GM23338 (cell line): ENCODE data around the genes ZNF718, IDUA and UVSSA.

DNA sequence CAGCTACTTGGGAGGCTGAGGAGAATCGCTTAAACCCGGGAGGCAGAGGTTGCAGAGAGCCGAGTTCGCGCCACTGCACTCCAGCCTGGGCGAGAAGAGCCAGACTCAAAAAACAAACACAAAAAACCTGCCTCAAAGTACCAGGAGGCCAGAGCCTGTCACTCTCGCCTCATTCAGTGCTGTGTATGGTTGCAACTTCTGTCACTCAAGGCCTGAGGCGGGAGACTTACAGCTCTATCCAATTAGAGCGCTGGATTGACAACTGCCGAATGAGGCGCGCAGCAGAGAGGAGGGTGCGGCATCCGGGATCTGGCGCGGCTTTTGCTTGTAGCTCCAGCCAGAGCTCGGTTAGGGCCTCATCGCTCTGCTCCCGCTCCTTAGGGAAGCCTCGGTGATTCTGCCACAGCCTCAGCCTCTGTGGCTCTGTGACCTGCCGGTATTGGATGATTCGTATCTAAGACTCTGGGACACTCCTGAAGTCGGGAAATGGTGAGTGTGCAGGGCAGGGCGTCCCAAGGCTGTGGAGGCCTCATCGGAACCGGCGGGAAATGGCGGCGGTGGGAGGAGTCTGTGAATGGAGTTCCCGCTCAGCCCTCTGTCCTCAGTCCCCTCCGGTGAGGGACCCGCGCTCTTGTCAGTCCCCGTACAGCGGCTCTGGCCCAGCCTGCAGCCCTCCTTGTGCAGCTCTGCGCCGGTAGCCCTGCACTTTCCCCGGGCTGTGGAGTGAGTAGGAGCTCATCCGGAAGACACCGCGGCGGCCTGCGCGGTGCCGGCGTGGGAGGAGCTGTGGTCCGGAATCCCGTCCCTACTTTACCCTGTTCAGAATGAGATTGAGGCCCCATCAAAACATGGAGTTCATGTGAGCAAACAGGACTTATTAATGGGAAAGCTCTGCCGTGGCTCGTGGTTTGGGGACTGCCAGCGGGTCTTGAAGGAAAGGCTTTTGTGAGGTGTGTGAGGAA lies at the start of gene ZNF718:
Gene ZNF718, plus strand, starts transcription at position 317 of the 962 bp plus-strand sequence.
- PRO-cap = bidirectional peak, plus-strand start at position 284 of the sequence, minus-strand start at position 107 of the sequence; bidirectional peak, plus-strand start at position 604 of the sequence, minus-strand start at position 549 of the sequence; bidirectional peak, plus-strand start at position 705 of the sequence, minus-strand start at position 788 of the sequence
- RAMPAGE, long total RNA = no peak

DNA sequence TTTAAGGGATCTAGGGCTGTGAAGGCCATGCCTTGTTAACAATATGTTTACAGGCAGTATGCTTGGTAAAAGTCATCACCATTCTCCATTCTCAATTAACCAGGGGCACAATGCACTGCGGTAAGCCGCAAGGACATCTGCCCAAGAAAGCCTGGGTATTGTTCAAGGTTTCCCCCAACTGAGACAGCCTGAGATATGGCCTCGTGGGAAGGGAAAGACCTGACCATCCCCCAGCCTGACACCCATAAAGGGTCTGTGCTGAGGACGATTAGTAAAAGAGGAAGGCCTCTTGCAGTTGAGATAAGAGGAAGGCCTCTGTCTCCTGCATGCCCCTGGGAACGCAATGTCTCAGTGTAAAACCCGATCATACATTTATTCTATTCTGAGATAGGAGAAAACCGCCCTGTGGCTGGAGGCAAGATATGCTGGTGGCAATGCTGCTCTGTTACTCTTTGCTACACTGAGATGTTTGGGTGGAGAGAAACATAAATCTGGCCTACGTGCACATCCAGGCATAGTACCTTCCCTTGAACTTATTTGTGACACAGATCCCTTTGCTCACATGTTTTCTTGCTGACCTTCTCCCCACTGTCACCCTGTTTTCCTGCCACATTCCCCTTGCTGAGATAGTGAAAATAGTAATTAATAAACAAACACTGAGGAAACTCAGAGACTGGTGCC lies 63.8 kb downstream of the ZNF732 start:
- PRO-cap = no peak
- RAMPAGE, long total RNA = no peak

GRCh38 chr4:435359-435937 lies 63.5 kb downstream of the ZNF721 start:
- PRO-cap = no peak
- RAMPAGE, long total RNA = no peak

DNA sequence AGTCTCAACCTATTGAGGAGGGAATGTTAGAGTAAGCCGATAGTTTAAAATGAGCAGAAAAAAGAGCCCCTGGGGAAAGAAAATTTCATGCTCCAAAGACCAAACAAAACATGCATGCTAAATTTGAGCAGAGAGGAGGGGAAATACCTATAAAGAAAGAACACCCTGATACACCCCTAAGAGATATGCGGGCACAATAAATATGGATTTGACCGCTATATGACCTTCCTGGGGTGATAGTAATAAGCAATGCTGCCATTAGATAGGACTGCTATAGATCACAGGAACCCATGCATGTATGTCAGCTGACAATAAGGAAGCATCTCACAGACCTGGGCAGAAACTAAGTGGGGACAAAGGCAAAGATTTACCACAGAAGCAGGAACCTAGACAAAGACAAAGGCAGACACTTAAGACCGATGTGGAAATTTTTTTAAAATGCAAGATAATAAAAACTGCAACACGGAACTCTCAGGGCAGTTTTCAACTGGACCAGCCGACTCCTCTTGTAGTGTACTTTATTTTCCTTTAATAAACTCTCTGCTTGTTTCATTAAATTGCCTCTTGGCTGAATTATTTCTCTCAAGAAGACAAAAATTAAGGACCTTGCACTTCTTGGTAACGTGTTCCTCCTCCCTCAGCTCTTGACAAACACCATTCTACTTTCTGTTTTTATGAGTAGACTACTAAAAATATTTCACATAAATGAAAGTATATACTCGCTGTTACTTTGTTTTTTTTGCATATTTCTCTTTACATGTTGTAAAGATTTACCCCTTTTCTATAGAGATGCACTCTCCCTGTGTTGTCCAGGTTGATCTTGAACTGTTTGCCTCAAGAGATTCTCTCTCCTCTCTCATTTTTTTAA lies 21.1 kb downstream of the ZNF721 start:
- PRO-cap = no peak
- RAMPAGE, long total RNA = no peak

DNA sequence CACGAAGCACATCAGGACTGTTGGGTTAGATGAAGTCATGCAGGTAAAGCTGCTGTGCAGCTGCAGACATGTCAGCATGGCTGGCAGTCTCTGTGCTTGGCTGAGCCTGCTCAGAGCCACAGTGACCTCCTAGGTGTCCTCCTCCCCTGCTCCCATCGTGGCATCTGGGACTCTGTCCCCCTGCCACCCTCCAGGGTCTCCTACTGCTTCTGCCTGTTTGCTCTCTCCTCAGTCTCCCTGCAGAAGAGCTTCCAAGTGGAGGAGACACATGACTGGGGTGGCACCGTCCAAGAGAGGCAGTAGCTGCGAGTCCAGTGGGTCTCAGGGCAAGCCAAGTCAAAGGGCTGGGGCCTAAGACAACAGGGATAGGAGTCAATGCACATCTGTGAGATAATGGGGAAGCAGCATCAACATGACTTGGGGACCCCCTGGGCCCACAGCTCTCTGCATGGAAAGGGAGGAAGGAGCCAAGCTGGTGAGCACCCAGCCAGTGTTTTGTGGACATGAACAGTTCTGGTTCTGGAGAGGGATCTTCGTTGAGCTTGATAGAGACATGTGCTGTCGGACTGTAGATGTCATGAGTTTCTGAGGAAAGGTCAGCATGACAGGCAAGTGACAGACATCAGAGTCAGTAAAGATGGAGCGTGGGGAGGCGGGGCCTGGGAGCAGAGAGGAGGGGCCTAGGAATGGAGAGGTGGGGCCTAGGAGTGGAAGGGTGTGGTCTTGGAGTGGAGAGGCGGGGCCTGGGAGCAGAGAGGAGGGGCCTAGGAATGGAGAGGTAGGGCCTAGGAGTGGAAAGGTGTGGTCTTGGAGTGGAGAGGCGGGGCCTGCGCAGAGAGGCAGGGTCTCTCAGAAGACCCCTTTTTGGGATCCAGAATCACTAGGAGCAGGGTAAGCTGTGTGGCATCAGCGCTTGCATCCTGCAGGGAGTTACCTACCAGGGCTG lies 33.5 kb downstream of the PIGG start:
- PRO-cap = no peak
- RAMPAGE, long total RNA = no peak

GRCh38 chr4:673188-674023 lies 670 bp downstream of the ATP5ME start:
- PRO-cap = bidirectional peak, plus-strand start at chr4:673573, minus-strand start at chr4:673524; bidirectional peak, plus-strand start at chr4:673910, minus-strand start at chr4:673847
- RAMPAGE, long total RNA = no peak

- PRO-cap = no peak
- RAMPAGE, long total RNA = no peak
These were observed 5.3 kb downstream of the MYL5 start for GRCh38 chr4:679658-680069.

- PRO-cap = no peak
- RAMPAGE, long total RNA = no peak
These were observed 18.2 kb downstream of the PCGF3 start for GRCh38 chr4:723563-724445.

GRCh38 chr4:737735-738142 lies 32.1 kb downstream of the PCGF3 start:
- PRO-cap = no peak
- RAMPAGE, long total RNA = no peak

GRCh38 chr4:978976-979708 lies 5.8 kb upstream of the DGKQ start:
- PRO-cap = unidirectional peak, minus-strand start at chr4:979594
- RAMPAGE, long total RNA = no peak

GRCh38 chr4:985052-985555 lies 1.7 kb upstream of the IDUA start:
- PRO-cap = bidirectional peak, plus-strand start at chr4:985351, minus-strand start at chr4:985261
- RAMPAGE, long total RNA = no peak

DNA sequence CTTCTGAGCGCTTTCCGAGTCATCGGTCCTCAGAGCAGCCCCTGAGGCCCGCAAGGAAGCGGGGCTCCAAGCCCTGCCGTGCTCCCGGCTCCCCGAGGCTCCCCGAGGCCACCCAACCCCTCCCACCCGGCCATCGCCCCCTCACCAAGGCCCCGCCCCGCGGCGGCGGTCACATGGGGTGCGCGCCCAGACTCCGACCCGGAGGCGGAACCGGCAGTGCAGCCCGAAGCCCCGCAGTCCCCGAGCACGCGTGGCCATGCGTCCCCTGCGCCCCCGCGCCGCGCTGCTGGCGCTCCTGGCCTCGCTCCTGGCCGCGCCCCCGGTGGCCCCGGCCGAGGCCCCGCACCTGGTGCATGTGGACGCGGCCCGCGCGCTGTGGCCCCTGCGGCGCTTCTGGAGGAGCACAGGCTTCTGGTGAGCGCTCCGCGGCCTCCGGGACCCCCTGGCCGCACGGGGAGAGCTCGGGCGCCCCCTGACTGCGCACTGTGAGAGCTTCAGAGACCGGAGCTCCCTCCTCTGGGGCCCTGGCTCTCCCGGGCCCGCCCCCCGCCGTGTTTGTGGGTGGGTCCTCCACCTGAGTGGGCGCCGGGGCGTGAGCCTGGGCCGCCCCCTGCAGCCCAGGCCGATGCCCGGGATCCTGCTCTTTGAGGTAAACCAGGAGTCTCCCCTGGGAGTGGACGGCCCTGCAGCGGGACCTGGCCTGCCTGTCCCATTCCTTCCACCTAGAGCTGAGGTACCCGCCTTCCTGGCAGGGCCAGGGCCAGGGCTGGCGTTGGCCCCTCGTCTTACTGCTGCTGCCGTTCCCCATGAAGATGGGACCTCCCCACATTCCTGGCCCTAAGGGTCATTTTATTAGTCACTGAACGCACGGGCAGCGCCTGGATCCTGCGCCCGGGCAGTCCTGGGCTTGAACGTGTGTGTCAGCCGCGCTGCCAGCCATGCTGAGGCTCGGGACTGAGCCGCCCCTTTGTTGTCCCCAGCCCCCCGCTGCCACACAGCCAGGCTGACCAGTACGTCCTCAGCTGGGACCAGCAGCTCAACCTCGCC lies at the start of gene IDUA:
Gene IDUA, plus strand, starts transcription at position 216 of the 1,047 bp plus-strand sequence.
- PRO-cap = bidirectional peak, plus-strand start at position 189 of the sequence, minus-strand start at position 107 of the sequence
- RAMPAGE, long total RNA = no peak

- PRO-cap = no peak
- RAMPAGE, long total RNA = no peak
These were observed 24.0 kb downstream of the FGFRL1 start for GRCh38 chr4:1035307-1035922.

DNA sequence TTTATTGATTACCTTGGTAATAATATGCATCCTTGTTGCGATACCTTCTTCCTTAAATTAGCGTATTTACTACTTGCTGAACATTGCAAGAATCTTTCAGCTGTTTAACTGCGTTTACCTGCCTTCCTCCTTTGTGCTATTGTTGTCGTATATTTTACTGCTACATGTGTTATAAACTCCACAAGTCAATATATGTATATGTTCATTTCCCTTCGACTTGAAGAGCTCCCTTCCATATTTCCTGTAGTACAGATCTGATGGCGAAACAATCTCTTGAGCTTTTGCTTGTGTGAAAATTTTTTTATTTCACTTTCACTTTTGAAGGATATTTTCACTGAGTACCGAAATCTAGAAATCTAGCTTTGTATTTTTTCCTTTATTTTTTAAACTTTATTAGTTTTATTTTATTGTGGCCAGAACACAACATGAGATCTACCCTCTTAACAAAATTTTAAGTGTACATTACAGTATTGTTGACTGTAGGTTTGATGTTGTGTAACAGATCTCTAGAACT lies 24.0 kb upstream of the RNF212 start:
- PRO-cap = no peak
- RAMPAGE, long total RNA = no peak

- PRO-cap = no peak
- RAMPAGE, long total RNA = no peak
These were observed 959 bp downstream of the SPON2 start for GRCh38 chr4:1171016-1172231.

GRCh38 chr4:1227459-1228659 lies 21.1 kb downstream of the CTBP1 start:
- PRO-cap = no peak
- RAMPAGE, long total RNA = no peak

- PRO-cap = no peak
- RAMPAGE, long total RNA = no peak
These were observed 3.8 kb downstream of the CTBP1 start for GRCh38 chr4:1245001-1245733.

- PRO-cap = bidirectional peak, plus-strand start at chr4:1347248, minus-strand start at chr4:1346719; bidirectional peak, plus-strand start at chr4:1347745, minus-strand start at chr4:1347758
- RAMPAGE, long total RNA = start-site peak on the plus strand at chr4:1347040-1347087, 26 and 10 reads in 2 replicates; start-site peak on the plus strand at chr4:1347177-1347210, 76 and 13 reads in 2 replicates
These were observed at the start of gene UVSSA for GRCh38 chr4:1346835-1348004. Gene UVSSA, plus strand, starts transcription at chr4:1347208.

- PRO-cap = no peak
- RAMPAGE, long total RNA = no peak
These were observed 136.4 kb downstream of the FAM53A start for GRCh38 chr4:1547684-1548058.

DNA sequence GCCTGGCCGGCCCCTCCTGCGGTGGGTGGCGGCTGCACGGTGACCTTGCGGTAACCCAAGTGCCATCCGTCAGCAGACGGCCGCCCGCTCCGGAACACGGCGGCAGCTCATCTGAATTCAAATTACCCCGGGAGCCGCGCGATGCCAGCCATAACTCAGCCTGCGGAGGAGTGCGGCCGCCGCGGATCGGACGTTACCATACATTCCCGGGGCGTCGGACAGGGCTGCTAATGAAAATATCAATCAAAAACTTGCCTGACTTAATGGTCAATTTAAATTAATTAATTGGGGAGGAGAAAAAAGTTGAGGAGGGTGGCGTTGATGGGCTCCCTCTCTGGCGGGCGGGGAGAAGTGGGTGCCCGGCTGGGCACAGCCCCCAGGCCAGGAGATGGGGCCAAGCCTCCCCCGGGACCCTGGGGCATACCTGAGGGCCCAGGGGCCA lies 60.5 kb downstream of the FAM53A start:
- PRO-cap = no peak
- RAMPAGE, long total RNA = no peak